OVCAR3 (cell line): ENCODE measurements around a stretch of chr6.

DNA sequence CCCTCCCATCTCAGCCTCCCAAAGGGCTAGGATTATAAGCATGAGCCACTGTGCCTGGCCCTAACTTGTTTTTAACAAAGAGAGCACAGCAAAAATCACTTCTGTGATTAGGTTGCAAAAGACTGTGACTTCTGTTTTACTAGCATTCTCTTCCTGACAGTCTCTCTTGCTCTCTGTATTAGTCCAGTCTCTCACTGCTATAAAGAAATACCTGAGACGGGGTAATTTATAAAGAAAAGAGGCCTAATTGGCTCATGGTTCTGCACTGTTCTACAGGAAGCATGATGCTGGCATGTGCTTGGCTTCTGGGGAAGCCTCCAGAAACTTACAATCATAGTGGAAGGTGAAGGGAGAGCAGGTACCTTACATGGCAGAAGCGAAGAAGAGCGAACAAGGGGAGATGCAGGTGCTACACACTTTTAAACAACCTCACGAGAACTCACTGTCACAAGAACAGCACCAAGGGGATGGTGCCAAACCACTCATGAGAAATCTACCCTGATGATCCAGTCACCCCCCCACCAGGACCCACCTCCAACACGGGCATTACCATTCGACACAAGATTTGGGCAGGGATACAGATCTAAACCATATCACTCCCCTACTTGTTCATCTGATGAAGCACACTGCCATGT, 21.2 kb upstream of the ZBTB2 start:
- RRBS, result no CpG with 5 or more reads among the region's 6 CpGs

GRCh38 chr6:151493123-151493576, 667 bp upstream of the CCDC170 start:
- RRBS, result 67% methylated on average over 1 of the region's 8 CpGs

DNA sequence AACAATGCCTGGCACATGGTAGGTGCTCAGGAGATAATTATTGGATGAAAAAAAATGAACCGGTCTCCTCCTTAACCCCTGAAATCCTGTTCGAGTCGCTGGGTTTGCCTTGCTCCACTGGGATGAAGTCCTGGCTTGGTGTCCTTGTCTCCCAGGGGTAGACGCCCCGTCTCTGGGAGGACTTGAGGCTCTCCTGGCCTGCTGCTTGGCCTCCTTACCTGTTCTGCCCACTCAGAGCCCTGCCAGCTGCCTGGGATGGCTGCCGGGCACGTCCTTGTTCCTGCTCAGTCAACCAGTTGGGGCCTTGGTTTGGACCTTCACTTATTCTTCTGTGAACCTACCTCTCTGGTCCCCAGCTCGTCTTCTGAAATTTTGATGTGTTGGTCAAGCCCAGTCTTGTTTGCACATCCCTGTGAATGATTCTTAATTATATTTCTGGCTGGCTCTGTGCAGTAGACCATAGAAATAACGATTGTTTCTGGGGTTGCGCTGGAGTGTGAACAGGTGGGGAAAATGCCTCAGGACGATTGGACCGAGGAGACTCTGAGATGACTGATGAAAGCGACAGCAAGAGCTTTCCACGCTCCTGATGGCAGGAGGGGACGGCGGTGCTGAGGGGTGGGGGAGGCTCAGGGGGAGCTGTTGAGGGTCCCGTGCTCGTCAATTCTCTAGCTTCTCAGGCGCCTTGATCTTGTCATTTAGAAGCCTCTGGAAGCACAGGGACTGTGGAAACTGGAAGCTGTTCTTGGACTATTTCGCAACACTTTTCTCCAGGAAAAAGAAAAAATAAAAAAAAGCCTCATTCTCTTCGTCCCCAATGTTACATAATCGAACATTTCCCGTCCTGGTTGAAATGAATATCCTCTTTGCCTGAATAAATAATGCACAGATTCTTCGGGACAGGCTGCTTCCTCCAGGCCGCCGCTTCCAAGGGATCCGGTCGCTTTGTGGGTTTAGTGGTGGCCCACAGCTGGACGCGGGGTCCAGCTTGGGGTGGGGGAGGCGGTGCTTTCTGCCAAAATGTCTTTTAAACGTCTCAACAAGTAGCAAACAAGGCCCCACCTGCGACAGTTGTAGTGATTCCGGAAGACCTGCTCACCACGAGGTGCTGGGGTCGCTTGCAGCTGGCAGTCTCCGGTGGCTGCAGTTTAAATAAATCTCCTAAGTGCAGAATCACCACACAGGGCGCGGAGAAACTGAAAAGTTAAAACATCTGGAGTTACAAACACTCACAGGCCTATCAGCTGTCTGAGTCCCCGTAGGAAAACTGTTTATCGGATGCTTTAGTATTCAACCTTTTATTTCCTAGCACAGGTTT, 126.2 kb upstream of the ESR1 start:
- RRBS, result 36% methylated on average over 4 of the region's 41 CpGs

DNA sequence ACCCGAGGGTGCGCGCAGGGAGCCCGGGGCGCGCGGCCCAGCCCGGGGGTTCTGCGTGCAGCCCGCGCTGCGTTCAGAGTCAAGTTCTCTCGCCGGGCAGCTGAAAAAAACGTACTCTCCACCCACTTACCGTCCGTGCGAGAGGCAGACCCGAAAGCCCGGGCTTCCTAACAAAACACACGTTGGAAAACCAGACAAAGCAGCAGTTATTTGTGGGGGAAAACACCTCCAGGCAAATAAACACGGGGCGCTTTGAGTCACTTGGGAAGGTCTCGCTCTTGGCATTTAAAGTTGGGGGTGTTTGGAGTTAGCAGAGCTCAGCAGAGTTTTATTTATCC, 963 bp downstream of the ESR1 start:
- RRBS, result 5% methylated on average over 13 of the region's 24 CpGs

DNA sequence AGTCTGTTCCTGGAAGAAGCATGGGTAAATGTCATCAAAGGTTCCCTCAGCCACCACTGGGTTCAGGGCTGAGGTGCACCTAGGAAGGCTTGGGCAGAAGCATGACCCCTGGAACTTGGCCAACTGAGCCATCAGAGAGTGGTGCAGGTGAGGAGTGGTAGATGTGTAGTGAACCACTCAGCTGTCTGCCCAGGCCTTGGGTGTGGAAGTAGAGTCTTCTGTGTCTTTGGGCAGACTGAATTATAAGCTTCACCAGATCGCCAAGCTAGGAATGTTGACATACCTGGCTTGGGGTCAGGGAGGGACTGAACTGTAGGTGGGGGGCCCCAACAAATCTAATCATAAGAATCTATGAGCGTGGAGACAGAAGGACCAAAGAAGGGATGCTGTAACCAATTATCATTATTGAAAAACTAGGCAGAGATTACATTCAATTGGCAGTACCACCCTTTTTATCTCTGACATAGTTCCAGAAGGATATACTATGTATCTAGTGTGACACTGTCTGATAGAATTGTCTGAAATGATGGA, 102.2 kb downstream of the ESR1 start:
- RRBS, result no CpG with 5 or more reads among the region's 2 CpGs

DNA sequence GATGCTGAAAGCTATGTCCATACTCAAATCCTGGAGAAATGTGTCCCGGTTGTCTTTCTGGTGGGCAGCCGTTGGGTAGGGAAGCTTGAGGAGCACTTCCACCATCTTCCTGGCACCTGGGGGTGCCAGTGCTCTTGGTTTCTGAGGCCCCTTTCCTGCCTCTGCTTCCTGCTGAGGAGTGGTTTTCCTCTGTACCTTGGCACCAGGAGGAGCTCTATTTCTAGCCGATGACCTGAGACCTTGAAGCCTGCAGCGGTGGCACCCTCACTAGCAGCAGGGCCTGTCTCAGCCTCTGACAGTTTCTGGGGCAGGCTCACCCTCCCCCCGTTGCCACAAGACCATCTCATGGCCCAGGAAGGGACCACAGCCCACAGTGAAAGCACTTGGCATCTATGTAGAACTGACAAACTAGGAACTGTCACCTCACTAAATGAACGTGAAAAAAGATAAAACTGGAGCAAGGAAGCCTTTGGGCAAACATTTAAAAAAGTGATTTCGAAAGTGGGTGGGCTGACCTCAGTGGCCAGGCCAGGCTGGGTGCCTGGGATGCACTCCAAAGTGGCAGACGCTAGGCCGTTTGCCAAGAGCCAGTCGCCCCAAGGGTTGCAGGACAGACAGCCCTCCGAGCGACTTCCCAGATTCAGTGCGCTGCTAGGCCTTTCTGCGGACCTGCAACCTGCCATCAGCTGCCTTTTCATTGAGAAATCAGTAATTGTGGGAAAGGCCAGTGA, 303.5 kb downstream of the ESR1 start:
- RRBS, result no CpG with 5 or more reads among the region's 14 CpGs

DNA sequence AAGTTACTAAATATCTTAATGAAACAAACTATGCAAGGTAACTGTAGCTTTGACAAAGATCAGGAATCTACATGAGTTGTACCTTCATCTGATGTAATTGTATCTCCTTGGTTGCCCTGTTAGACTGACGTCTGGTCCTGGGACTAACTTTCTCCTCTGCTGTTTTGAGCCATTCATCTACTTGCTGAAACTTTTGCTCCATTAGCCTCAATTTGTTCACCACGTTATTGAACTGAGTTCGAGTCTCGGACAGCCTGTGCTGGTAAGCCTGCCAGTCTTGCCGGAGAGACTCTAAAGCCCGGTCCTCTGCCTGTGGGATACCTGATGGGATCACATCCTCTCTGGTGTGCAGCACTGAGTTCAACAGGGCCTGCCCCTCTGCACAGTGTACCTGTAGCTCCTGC, 282.6 kb downstream of the SYNE1 start:
- RRBS, result no CpG with 5 or more reads among the region's 6 CpGs

GRCh38 chr6:152378791-152379136, 258.4 kb downstream of the SYNE1 start:
- RRBS, result no CpG with 5 or more reads among the region's 2 CpGs

DNA sequence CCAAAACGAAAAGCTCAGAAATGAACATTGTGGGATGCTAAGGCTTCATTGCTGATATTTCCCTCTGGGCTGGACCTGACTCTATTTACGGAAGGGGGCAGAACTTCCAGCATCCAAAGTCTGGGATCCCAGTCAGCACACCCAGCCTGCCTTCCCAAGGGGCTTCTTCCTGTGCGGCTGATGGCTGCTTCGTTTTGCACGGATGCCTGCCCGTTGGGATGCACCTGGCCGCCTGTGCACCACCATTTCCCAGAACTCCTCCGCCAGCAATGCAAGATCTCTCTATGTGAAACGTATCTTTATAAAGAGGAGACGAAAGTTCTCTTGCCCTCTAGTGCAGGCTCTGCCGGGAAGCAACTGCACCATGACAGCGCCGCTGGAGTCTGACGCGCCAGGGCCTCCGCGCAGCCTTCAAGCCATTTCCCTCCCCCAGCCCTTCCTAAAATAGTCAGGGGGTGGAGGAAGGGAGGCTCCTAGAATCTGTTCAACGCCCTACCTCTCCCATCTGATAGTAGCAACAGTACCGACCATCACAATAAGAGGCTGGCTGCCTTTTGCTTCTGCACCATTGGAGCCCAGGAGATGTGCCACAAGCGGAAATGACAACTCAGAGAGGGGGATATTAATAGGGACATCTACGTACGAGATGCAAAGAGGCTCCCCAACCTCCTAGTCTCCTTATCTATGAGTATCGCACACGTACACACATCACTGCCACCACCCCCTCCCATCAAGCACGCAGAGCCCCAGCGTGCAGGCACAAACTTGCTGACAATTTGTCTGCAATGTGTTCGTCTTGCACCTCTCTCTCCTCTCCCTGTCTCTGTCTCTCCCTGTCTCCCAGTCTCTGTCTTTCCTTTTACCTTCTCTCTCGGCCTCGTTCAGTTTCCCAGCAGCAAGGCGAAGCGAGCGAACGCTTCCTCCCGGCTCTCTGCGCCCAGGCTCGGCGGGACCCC, 1.1 kb downstream of the SYNE1 start:
- RRBS, result no CpG with 5 or more reads among the region's 37 CpGs

DNA sequence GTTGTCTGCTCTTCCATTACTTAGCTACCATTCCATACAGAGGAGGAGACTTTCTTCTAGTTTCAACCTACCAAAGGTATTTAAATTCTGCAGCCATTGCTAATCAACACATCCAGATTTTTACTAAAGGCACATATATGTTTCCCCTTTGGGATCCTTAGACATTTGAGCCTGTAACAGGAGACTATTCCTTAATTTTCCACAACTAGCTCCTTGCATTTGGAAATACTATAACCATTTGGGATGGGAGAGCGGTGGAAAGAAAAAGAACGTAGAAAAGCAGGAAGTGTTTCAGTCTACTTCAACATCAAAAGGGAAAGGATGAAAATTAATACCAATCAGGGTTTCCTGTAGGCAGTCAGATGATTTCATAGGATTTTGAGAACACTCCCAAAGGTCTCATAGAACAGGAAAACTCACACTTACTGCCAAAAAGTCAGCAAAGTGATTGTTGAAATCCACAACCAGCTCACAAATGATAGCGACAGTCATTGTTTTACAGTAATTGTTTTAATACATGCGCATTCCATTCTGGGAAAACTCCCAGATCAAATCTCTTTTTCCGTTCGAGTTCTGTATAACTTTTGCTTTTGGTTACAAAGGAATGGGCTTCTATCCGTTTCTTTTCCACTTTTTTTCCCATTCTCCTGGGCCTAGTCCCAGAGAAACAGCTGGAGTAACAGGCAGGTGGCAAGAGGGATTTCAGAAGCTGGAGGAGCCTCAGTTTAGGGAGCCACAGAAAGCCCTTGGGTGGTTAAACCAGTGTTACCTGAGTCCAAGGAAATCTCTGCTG, 5.3 kb upstream of the CNKSR3 start:
- RRBS, result no CpG with 5 or more reads among the region's 7 CpGs

- RRBS, result no CpG with 5 or more reads among the region's 2 CpGs
Observed at GRCh38 chr6:154569462-154569890, 59.0 kb upstream of the CNKSR3 start.

DNA sequence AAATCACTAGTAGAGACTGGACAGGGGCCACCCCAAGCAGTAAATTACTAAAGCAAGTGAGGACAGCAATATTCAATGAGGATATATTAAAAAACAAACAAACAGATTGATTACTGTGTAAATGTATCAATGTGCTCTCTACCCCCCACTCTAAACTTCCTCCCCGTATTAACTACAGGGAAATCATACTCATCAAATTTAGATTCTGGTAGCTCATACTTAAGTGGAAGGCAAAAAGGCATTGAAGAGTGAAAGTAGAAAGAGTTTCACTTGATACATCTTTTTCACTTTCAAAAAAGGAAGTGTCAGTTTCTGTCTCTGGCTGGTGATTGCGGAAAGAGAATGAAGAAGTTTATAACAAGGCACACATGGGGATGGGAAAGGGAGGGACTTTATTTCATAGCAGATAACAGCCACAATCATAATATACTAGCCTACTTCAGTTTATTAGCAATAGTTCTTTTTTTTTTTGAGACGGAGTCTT, 49.1 kb upstream of the SCAF8 start:
- RRBS, result no CpG with 5 or more reads among the region's 3 CpGs

- RRBS, result no CpG with 5 or more reads among the region's 10 CpGs
Observed at GRCh38 chr6:154807666-154809069, 75.0 kb downstream of the SCAF8 start.

DNA sequence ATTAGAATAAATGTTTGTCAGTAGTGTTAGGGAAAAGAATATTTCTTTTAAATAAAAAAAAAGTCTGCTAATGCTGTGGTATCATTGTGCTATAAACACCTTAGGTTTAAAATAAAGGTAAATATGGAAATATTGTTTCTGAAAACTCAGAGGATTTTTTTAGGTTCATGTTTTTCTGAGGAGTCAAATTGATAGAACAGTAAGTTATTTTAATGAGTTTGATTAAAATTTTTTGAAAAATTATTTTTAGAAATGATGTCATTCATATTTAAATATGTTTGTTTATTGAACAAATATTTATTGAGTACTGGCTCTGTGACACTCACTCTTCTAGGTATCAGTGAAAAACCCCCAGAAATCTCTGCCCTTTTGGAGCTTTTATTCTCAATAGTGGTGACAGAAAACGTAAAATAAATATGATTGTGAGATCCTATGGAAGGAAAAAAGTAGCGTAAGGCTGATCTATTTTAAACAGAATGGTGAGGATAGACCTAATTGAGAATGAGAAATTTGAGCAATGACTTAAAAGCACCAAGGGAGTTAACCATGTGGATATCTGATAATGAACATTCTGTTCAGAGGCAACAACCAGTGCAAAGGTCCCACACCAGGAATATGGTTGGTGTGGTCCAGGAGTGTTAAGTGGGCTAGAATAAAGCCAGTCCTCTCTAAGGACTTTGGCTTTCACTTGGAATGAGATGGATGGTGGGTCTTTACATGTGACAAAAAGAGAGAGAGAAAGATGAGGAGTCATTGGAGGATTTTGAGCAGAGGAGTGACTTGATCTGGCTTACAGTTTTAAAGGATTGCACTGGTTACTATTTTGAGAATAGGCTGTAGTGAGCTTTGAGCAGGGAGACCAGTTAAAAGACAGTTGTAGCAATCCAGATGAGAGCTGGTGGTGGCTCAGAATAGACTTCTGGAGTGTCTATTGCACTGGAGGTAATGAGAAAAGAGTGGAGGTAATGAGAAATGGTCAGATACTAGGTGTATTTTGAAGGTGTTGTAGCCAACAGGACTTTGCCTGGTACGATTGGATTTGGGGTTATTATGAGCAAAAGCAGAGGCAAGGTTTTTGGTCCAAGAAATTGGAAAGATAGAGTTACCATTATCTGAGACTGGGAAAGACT, 89.7 kb downstream of the SCAF8 start:
- RRBS, result no CpG with 5 or more reads among the region's 3 CpGs

GRCh38 chr6:154996798-154997463, 1.8 kb downstream of the TIAM2 start:
- RRBS, result no CpG with 5 or more reads among the region's 8 CpGs

GRCh38 chr6:155078502-155078920, 83.4 kb downstream of the TIAM2 start:
- RRBS, result no CpG with 5 or more reads among the region's 5 CpGs

DNA sequence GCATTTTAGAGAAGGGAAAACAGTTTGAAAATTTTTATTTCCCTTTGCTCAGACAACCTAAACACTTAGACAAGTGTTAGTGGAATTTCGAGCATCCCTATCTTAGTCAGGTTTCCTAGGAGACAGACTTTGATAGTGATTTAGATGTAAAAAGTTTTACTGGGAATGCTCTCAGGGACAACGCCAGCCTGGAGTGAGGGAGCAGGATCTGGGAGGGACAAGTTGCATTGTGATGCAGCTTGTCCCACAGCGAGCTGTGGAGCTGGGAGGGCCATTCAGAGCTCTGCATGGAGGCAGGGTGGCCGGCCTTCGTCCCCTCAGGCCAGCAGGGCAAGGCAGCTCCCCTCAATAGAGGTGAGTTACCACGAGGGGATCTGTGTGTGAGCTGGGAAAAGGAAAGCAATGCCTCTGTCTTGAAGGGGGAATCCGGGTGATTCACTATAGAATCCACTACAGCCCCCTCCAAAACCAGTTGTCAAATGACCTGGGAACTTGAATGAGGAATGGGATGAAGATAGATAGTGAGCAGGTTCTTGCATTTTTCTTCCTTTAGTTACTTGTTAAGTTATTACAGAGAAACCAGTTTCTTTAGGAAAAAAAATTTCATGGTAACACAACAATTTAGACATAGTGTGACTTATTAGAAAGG, 114.8 kb upstream of the CLDN20 start:
- RRBS, result no CpG with 5 or more reads among the region's 7 CpGs

DNA sequence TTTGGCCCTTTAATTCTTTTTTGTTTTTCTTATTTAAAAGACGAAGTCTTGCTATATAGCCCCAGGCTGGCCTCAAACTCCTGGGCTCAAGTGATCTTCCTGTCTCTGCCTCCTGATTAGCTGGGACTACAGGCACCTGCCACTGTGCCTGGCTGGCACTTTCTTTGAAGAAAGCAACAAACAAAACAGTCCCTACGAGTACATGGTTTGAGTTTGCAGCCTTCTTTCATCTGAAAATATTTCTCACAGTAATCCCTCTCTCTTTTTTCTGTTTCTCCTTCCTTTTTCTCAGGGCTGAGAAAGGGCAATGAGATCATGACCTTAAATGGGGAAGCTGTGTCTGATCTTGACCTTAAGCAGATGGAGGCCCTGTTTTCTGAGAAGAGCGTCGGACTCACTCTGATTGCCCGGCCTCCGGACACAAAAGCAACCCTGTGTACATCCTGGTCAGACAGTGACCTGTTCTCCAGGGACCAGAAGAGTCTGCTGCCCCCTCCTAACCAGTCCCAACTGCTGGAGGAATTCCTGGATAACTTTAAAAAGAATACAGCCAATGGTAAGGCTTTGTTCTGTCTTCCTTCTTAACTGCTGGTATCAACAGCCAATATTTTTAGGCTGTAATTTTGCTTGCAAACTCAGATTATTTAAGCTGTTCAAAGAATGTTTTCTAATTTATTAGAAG, 80.7 kb upstream of the CLDN20 start:
- RRBS, result no CpG with 5 or more reads among the region's 6 CpGs

GRCh38 chr6:155185576-155186029, 78.2 kb upstream of the CLDN20 start:
- RRBS, result no CpG with 5 or more reads among the region's 8 CpGs

- RRBS, result no CpG with 5 or more reads among the region's 11 CpGs
Observed at GRCh38 chr6:155257504-155258079, 6.2 kb upstream of the CLDN20 start.